Monocyte (primary cell): ENCODE measurements around the gene TAAR9.

DNA sequence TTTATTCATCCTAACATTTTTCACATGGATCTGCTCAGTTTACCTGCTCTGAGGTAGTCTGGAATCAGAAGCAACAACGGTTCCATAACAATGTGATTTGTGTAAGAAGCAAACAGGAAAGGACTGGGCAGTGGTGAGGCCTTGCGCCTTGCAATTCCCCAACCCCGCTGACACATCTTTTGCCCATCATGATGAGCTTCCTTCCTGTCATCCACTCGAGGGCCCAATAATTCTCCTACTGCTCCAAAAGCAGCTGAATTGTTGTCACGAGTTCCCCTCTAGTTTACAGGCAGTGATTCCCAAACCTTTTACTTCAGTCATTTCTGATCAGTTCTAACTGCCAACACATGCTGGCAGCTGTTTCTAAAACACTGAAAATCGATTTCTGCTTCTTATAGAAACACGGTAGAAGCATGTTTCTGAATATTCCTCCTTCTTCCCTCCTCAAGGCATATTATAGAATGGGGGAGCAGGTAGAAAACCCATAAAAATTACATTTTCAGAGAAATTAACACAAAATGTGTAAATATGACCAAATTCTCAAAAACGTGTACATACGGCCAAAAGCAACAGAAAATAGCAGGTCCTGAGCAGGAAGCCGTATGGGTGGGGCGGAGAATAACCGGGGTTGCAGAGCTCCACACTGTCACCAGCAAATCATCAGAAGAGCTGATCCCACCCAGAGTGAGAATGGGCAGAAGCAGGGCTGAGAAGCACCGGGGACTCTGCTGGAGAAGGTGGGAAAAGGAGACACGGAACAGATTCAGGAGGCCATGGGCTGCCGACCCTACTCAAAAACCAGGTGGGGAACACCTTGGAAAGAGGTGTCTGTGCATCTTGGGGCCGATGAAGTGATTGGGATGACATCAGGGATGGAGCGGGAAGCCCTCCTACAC, 22.6 kb downstream of the STX7 start:
- PRO-cap, 2 experiments = no peak in any of the 2 experiments

DNA sequence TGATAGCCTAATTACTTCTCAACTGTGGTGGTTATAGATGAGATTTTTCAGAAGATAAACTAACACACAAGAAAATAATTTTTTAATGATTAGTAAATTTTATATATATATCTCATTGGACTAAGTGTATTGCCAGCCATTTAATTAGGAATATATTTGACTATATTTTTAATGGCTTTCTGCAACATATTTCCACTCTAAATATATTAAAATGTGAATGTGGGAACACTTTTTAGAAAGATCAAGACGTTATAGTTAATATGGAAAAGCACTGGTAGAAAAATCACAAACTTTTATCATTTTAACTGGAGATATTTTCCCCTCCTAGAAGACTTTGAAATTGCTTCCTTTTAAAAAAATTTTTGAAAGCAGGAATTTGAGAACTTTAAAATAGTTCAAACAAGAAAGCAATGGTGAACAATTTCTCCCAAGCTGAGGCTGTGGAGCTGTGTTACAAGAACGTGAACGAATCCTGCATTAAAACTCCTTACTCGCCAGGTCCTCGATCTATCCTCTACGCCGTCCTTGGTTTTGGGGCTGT, at the start of gene TAAR9:
Gene TAAR9 (plus strand): TSS at position 398 of the 541 bp plus-strand sequence.
- PRO-cap, 2 experiments = no peak in any of the 2 experiments

GRCh38 chr6:132596047-132596521, 6.5 kb upstream of the TAAR5 start:
- PRO-cap, 2 experiments = no peak in any of the 2 experiments

DNA sequence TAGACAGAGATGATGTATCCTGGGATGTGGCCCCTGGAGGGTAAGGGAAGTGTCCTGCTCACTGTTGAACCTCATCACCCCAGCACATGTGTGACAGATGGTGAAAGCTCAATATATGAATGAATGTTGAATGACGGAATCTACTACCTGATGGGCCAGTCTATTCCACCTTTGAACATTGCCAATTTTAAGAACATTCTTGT, 21.4 kb upstream of the VNN1 start:
- PRO-cap, 2 experiments = no peak in any of the 2 experiments

DNA sequence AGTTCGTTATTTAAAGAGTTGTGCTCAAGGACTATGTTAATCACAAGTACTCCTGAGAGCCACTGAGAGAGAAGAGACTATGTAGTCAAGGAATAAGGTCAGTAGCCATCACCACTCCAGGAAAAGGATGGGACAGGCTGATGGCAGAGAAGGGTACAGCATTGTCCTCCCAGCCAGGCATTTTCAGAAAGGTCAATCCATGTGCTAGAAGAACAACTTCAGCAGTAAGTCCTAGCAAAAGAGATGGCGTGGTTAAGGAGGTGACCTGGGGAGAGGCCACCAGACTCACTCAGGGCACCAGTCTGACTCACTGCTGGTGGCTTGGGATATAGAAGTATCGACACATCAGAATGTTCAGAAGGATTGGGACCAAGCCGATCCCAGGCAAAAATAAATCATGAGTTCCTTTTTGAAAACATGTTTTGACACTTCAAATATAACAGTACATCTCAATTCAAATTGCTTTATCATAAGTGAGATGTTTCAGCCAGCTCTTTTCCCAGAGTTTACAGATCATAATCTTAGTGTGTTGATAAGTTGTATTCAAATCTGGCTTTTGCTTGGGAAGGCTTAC, 6.5 kb downstream of the RPS12 start:
- PRO-cap, 2 experiments = peak in 2 of 2 experiments; most common plus-strand start position 126 of the sequence (in 1)

DNA sequence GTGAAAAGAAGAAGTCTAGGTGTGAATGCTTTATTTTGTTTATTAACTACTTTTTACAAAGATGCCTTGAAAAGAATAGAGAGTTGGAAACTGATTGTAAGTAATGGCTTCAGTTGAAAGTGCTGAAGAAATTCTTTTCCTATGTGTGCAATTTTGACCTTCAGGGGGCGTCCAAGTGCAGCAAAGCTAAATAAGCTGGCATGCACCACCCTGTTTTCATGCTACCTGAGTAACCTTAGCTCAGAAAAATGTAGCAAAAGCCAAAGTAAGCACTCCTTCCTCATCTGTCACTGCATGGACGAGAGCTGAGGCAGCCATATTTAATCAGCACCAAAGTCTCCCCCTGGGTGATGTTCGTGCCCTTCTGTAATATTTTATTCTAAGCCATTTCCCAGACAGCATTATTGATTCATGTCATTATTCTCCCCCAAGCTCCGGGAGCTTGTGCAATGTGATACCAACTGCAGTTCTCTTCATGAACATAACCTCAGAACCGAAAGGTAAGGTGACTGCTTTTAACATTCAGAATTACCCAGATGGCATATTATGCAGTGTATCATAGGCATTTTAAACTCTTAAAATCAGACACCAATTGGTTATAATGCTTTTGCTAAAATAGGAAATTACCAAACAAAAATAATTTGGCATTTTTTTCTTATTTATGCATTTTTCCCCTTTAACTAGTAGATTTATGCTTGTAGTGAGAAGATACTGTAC, 123.2 kb downstream of the RPS12 start:
- PRO-cap, 2 experiments = no peak in any of the 2 experiments

DNA sequence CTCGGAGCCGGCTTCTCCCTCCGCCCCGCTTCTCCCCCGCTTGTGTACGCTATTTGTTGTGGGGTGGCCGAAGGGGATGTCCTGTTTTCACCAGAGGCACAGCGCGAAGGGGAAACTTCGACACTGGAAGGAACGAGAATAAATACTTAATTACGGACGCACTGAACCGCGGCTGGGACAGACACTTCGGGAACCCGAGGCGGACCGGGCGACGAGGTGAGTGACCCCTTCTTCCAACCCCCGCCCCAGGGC, 303 bp downstream of the EYA4 start:
- PRO-cap, 2 experiments = no peak in any of the 2 experiments

DNA sequence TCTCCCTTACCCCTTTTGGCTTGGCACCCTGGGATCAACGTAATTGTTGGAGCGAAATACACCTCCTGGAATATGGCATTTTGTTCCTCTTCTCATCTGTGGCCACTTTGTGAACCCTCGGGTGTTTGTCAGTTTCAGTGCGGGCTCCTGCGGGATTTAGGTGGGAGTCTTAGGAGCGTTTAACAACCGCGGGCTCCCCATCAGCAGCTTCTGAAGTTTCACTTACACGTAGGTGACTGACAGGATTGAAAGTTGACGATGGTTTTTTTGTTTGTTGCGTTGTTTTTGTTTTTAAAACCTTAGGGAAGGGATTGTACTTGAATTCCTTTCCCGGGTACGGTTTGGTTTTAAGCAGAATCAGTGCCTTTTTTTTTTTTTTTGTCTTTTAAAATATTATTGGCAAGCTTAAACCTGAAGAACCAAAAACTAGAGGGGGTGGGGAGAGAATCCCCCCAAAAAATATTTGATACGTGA, 2.2 kb downstream of the EYA4 start:
- PRO-cap, 2 experiments = no peak in any of the 2 experiments

DNA sequence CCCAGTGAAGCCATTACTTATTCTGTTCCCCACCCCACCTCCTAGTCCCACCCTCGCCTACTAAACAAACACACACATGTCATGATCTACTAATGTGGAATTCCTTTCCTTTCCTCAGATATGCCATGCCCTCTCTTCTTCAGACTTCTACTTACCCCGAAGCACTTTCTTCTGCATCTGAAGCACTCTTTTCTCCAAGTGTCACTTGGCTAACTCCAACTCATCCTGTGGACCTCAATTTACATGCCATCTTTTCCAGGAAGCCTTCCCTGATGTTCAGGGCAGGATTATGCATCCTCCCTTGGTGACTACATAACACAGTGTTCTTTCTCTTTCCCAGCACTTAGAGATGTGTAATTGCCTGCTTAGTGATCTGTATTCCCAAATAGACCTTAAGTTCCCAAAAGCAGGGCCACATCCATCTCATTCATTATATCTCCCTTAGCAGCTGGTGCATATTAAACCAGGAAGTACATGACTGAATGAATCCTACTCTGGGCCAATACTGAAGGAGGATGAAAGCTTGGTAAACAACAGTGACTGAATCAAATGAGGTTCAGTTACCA, 121.6 kb upstream of the TCF21 start:
- PRO-cap, 2 experiments = no peak in any of the 2 experiments

DNA sequence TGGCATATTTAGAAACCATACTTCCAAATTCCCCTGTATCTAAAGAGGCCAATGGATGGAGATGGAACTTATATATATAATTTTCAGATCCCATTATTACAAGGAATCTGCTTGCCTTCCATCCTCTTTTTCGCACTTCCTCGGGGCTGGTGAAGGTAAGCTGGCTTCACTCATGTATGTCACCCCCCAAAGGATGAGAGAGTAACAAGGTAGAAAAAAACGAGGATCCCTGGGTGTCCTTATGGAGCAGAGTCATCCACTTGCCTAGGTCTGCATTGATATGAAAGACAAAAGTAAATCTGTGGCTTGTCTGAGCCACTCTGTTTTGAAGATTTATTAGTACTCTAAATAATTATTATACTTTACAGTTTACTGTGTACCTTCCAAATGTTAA, 7.0 kb upstream of the TCF21 start:
- PRO-cap, 2 experiments = no peak in any of the 2 experiments

- PRO-cap, 2 experiments = no peak in any of the 2 experiments
Observed at GRCh38 chr6:133996474-133997024, 43.5 kb downstream of the TBPL1 start.

GRCh38 chr6:134168472-134169419, 116.3 kb upstream of the SLC2A12 start:
- PRO-cap, 2 experiments = peak in 2 of 2 experiments; most common minus-strand start chr6:134168745 (in 2)

GRCh38 chr6:134174934-134175402, 122.5 kb upstream of the SLC2A12 start:
- PRO-cap, 2 experiments = peak in 2 of 2 experiments; most common plus-strand start chr6:134175029 (in 2); most common minus-strand start chr6:134175210 (in 1)

DNA sequence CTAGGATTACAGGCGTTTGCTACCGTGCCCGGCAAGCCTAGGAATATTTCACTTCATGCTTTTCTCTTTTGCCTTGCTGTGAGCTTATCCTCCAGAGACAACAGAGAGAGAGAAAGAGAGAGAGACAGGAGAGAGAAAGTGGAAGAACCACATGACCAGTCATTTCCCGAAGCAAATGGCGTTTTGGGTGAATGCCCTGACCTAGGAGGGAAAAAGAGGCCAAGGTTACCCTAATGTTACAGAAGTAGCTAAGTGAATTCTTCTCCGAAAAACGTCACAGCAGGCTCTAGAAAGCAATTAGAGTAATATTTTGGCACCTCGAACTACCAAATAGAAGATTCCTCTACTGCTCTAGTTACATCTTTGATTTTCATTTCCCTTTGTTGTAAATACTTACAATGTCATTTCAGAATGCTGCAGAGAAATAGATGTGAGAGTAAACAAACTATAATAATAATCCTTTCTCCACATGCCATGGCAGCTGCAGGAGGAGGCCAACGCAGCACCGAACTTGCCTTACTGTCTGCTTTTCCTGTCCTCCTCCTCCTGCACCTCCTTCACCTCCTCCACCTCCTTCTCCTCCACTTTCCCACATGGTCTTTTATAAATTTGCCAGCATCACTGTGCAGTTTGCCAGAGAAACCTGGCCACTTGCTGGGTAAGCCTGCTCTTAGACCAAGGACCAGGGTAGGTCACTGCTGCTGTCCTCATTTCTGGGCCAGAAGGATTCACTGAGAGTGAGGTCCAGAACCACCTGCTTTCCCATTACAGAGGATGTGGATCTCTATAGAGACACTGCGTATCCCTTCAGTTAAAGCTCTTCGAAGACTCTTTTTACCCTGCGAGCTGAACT, 8.9 kb downstream of the SGK1 start:
- PRO-cap, 2 experiments = no peak in any of the 2 experiments

GRCh38 chr6:134399718-134399955, 81.7 kb upstream of the SGK1 start:
- PRO-cap, 2 experiments = no peak in any of the 2 experiments

DNA sequence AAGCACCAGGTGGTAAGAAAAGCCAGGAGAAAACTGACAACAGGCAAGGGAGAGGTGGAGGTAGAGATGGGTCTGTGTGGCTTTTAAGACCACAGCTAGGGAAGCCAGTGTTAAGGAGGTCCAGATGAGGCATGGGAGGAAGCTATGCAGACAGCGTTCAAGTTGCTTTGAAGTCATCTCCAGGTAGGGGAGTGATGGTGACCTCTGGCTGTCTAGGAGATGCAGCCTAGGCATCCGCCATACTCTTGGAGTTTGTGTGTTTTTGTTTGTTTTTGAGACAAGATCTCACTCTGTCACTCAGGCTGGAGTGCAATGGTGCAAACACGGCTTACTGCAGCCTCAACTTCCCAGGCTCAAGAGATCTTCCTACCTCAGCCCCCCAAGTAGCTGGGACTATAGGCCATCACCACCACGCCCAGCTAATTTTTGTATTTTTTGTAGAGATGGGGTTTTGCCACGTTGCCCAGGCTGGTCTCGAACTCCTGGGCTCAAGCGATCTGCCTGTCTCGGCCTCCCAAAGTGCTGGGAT, 143.0 kb upstream of the SGK1 start:
- PRO-cap, 2 experiments = peak in 2 of 2 experiments; most common minus-strand start position 243 of the sequence (in 2)

DNA sequence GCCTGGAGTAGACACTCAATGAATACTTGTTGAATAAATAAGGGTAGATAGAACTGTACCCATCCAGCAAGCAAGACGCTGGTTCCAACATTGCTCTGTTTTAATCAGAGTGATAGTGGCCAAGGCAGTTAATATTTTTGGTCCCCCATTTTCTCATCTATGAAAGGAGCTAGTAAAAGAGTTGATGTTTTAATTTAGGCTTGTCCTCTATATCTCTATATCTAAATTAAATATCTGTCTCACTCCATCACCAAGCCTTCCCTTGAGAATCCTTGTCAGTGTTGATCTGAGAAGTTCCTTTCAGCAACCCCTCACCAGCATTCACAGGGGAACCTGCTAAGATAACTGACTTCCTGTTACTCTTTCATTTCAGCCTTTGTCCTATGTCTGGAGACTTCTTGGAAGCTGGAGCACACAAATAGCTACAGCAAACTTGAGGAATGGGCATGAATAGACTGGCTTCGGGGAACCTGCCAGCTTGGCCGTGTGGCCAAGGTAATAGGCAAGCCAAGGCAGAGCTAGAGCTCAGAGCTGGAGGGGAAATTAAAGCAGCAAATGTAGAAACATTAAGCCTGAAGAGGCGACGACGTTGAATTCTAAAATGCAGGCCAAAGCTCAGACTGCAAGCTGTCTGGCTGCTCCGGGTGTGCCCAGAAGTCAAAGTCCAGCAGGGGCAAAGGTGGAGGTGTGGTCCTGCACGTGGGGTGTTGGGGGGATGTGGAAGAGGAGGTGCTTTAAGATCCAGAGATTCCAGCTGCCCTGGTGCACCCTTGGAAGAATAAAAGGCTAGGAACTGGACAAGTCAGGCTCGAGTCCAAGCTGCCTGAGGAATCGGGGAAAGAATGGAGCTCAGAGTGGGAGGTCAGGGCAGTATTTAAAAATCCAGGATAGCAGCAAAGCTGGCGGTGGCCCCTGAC, 184.8 kb upstream of the SGK1 start:
- PRO-cap, 2 experiments = no peak in any of the 2 experiments

GRCh38 chr6:134636461-134636829, 313.5 kb downstream of the ALDH8A1 start:
- PRO-cap, 2 experiments = no peak in any of the 2 experiments

- PRO-cap, 2 experiments = no peak in any of the 2 experiments
Observed at GRCh38 chr6:134640653-134640876, 309.3 kb downstream of the ALDH8A1 start.

DNA sequence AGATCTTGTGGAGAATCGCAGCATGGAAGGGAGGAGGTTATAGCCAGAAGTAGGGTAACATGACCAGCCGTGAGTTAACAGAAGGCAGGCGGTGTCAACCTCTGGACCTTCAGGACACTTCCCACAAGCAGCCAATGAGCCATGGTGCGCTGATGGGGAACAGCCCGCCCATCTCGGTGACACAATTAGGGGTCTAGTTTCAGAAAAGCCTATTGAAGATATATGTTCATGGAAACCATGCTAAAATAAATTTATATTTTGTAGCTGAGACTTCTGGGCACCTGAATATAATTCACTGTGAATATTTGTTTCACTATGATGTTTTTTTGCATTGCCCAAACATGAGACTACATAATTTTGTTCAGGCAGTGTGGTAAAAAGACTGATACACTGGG, 98.2 kb downstream of the ALDH8A1 start:
- PRO-cap, 2 experiments = no peak in any of the 2 experiments